A172 (cell line): ENCODE data around the gene RABEPK.

GRCh38 chr9:124257450-124257735, 356 bp upstream of the NEK6 start:
- RAMPAGE, long total RNA: no peak

GRCh38 chr9:124273395-124274231, 15.9 kb downstream of the NEK6 start:
- RAMPAGE, long total RNA: no peak

DNA sequence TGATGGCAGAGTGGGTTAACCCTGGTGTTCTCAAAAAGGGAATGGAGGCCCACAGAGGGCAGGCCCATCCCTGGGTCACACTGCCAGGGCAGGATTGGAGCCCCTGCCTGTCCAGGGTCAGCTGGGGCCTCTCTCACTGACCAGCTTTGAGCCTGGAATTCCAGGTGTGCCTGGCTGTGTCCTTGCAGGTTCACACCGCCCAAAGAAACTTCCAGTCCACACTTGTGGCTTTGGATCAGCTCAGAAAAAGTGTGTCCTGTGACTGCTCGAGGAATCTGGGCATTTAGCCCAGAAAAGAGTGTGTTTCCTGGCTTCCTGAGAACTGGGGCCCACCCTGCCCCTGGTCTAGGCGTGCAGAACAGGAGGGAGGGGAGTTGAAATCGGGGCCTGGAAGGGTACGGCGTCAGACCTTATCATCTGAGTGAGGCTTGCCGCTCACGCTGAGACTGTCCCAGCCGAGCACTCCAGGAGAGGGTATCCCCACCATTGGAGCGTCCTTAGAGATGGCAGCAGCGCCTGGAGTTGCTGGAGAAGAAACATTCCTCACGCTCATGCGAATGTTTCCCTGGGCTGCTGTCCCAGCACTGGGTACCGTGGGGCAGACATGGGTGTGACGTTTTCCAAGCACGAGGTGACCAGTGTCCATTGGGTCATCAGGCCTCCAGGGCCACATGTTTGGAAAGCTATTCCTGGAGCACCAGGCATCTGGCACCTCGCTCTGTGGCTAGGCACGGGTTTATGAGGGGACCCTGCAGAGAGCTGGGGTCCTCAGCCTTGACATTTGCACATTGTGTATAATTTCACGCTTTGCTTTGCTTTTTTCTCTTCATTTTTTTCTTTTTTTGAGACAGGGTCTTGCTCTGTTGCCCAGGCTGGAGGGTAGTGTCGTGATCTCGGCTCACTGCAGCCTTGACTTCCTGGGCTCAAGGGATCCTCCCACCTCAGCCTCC, 22.5 kb downstream of the NEK6 start:
- RAMPAGE, long total RNA: no peak

DNA sequence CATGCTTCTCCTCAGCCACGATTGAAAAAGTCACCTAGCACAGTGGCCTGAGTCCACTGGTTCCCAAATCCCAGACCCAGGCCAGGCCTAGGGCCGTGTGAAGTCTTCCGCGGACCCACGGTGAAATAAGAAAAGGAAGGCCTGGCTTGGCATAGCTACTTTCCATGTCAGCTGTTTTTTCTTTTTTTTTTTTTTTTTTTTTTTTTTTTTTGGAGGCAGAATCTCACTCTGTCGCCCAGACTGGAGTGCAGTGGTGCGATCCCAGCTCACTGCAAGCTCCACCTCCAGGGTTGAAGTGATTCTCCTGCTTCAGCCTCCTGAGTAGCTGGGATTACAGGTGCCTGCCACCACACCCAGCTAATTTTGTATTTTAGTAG, 23.5 kb downstream of the NEK6 start:
- RAMPAGE, long total RNA: no peak

GRCh38 chr9:124281745-124282723, 24.3 kb downstream of the NEK6 start:
- RAMPAGE, long total RNA: no peak

GRCh38 chr9:124392788-124393413, 22.3 kb downstream of the PSMB7 start:
- RAMPAGE, long total RNA: no peak

- RAMPAGE, long total RNA: no peak
Measured at GRCh38 chr9:124652407-124653091, 118.6 kb downstream of the NR6A1 start.

DNA sequence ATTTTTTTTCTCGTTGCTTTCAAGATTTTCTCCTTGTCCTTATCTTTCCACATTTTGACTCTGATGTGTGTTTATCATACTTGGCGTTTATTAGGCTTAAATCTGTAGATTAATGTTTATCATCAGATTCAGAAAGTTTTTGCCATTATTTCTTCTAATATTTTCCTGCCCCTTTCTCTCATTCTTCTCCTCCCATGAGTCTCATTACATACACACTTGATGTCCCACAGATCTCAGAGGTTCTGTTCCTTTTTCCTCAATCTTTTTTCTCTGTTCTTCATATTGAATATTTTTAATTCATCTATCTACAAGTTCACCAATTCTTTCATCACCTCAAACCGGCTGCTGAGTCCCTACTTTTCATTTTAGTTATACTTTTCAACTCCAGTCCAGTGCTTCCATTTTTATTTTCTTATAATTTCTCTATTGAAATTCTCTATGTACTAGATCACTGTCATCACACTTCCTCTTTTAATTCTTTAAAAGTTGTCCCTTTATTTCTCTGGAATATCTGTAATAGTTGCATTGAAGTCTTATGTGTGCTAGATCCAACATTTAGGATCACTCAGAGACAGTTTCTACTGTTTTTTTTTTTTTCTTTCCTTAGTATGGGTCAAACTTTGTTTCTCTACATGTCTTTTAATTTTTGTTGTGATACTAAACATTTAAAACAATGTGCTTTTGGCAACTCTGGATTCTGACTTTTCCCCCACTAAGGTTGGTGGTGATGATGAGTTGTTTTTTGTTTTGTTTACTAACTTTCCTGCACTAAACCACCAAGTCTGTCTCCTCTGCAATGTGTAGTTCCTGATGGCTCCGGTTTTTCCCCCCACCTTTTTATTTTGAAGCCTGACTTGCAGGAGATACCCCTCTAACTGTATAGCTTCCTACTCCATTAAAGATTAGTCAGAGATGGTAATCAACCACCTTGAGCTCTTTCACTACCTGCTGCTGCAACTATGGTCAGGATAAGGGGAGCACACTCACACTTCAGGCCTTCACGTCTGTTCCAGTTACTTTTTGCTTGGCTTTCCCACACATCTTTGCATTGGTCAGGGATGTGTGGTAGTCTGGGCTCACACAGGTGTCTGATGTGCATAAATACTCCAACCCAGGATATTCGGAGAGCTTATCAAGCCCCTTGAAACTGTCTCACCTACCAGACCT, 63.8 kb downstream of the NR6A1 start:
- RAMPAGE, long total RNA: no peak

DNA sequence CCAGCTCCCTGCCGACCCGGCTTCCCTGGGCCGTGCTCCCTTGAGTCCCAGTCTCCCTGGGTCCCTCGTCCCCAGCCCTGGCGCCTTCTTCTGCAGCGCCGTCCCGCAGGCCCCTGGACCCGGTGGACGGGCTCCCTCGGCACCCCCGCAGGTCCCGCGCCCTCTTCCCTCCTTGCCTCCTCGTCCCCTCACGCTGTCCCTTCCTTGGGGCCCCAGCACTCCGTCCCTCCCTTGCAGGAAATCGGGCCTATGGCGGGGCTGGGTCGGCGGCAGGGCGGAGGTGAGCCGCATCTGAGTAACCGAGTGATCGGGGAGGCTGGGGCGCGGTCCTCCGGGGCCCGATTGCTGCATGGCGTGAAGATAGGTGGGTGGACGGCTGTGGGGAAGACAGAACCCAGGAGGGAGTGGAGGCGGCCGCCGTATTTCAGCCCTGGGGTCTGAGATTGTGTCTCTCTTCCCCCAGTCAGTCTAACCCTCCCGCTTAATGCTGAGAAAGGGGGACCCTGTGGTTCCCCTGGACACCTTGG, 7.7 kb downstream of the ARPC5L start:
- RAMPAGE, long total RNA: no peak

GRCh38 chr9:124876657-124877317, 14.9 kb downstream of the ARPC5L start:
- RAMPAGE, long total RNA: no peak

- RAMPAGE, long total RNA: no peak
Measured at GRCh38 chr9:124878052-124879024, 16.4 kb downstream of the ARPC5L start.

DNA sequence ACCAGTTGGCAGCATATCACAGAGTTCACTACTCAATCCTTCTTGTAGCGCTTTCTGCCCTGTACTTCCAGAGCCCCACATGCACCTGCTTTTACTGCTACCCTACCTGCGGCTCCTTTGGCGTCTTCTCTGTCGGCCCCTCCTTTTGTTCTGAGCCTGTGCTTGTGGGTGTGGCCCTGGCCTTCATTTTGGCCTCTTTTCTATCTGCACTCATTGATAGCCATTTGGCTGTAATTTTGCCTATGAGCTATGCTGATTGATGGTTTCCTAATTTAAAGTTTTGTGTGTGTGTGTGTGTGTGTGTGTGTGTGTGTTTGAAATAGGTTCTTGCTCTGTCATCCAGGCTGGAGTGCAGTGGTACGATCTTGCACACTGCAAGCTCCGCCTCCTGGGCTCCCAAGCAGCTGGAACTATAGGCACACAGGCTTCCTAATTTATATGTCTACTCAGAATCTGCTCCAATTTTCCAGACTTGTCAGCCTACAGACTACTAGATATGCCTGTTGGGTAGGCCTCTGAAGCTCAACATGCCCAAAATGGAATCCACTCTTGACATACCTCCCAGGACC, 32.3 kb downstream of the ARPC5L start:
- RAMPAGE, long total RNA: no peak

- RAMPAGE, long total RNA: start-site peak on the plus strand at chr9:125200537-125200577, 248 and 344 reads in 2 replicates
Measured at GRCh38 chr9:125200085-125200683, at the start of gene RABEPK. TSS of gene RABEPK (plus strand) at chr9:125200542.

DNA sequence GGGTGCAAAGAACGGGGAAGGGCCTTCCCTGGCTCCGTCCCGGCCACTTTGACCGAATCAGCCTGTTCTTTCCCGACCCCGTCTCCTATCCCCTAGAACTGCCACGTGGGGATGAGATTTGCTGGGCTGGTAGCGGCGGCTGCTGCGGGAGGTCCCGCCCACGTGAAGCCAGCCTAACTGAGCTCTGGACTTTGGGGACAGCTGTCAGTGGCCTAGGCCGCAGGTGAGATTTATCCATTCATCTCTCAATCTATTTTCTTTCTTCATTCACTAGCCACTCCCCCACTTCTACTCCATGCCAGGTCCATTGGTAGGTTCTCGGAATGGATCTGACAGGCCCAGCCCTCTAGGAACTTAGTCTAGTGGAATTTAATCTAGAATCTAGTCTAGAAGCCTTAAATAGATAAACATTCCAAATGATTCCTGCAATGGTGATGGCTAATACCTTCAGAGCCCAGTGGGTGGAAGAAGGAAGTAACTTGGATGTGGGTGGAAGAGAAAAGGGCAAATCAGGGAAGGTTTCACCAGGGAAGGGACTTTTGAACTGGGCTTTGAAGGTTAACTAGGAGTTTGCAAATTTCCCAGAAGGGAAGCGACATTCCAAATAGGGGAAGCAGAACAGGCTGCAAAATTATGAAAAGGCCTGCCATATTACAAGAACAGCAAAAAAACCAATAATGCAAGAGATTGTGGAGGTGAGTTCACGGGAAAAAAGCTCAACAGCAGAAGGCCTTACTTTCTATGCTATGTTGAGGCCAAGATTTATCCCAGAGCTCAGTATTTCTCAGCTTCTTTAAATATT, 543 bp downstream of the RABEPK start:
- RAMPAGE, long total RNA: no peak

GRCh38 chr9:125672323-125672692, 34.7 kb downstream of the MAPKAP1 start:
- RAMPAGE, long total RNA: no peak

DNA sequence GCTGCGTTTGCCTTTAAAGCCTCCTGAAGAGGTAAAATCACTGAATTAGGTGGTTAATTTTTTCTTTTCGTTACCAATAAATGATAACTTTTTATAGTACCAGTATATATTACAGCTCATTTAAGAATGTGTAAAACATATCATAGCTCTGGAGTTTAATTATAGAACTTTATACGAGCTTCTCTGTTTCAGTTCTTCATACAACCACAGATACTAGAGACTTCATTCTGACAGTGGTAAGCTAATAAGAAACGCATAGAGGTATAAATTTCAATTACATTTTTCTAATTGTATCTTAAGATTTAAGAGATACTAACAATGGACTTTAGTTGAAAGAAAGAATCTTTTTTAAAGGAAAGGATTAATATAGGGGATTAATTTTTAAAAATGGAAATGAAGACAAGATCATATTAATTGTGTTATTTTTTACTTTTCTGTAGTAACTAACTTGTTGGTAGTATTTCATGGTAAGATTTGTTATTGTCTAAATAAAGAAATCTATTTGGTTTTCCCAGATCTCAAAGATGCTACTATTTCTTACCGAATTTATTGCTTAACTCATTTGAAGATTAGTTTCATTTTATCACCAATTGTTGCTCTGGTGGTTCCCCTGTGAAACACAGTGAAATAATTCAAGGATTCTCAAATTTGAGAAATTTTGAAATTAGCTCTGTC, 74.1 kb downstream of the PBX3 start:
- RAMPAGE, long total RNA: no peak

GRCh38 chr9:126146210-126147337, 180.1 kb upstream of the MVB12B start:
- RAMPAGE, long total RNA: no peak

DNA sequence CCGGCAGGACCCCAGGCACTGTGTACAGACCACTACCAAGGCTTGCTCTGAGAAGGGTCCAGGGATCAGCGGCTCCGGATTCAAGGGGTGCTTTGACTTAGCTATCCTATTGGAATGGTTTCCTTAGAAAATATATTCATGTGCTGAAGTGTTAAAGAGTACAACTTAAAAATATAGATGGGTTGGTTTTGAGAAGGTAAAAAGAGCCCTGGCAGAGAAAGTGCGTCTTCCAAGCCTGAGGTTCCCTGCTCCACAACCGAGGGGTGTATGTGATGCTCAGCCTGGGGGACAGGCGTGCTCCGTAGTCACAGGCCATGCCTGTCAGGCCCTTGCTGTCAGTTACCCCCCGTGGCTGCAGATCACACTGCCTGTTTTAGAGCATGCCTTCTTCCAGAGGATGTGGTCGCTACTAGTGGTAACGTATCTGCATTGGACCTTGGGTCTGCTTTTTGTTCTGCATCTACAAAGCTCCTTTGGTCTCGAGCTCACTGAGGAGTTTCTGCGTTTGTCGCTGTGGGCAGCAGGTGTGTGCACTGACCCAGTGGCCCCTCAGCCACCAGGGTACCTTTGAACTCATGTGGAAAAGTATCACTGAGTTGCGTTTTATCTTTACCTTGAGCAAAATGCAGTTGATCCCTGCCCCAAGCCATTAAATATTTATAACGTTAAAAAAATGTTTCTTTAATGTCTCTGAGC, 142.8 kb downstream of the MVB12B start:
- RAMPAGE, long total RNA: no peak

GRCh38 chr9:126514035-126514769, 99.5 kb upstream of the LMX1B start:
- RAMPAGE, long total RNA: no peak

DNA sequence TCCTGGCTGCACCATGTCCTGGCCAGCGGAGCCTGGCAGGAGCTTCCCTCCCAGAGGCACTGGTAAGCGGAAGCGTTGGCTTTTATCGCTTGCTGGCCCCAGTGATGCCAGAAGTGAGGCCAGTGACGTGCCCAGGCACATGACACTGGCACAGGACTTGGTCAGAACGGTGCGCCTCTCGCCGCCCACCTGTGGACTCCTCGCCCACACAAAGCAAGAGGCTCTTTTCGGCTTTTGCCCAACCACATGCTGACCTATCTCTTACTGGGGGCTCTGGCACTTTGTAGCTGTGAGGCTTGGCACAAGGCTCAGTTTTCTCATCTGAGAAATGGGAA, 59.0 kb downstream of the LMX1B start:
- RAMPAGE, long total RNA: no peak